T47D (cell line): ENCODE measurements around the gene SCART1.

- RRBS: no CpG with 5 or more reads among the region's 16 CpGs
Observed at GRCh38 chr10:132743608-132744059, 42.3 kb downstream of the NKX6-2 start.

- RRBS: no CpG with 5 or more reads among the region's 16 CpGs
Observed at GRCh38 chr10:132765349-132766004, 20.5 kb downstream of the NKX6-2 start.

DNA sequence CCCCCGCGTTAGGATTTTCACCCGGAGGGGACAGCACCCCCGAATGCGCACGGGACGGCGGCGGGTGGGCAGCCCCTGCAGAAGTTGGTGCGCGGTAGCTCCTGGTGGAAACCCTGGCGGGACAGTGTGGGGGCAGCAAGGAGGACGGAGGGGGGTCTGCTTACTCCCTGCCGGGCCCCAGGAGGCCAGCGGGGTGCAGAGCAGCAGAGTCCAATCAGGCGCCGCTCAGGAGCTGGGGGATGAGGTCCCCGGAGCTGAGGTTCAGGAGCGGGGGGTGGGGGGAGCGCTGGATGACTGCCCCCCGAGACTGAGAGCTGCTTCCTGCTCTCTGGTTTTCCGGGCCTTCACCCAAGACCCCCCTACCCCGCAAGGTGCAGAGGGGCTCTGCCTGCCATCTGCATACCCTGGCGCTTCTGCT lies 704 bp downstream of the KNDC1 start:
- RRBS: 3% methylated on average over 10 of the region's 24 CpGs

- RRBS: no CpG with 5 or more reads among the region's 5 CpGs
Observed at GRCh38 chr10:133238626-133238923, 920 bp downstream of the VENTX start.

GRCh38 chr10:133262536-133263502 lies 13.8 kb downstream of the ADAM8 start:
- RRBS: no CpG with 5 or more reads among the region's 25 CpGs

- RRBS: no CpG with 5 or more reads among the region's 37 CpGs
Observed at GRCh38 chr10:133289714-133290465, 13.2 kb upstream of the ADAM8 start.

GRCh38 chr10:133342811-133343204 lies 4.4 kb upstream of the PRAP1 start:
- RRBS: no CpG with 5 or more reads among the region's 8 CpGs

GRCh38 chr10:133391817-133392174 lies 2.2 kb upstream of the MTG1 start:
- RRBS: no CpG with 5 or more reads among the region's 7 CpGs

- RRBS: 72% methylated on average over 18 of the region's 74 CpGs
Observed at GRCh38 chr10:133423148-133423804, 1.1 kb downstream of the SPRN start.

- RRBS: 90% methylated on average over 1 of the region's 3 CpGs
Observed at GRCh38 chr10:133453874-133454146, at the start of gene SCART1. Gene SCART1 (plus strand): TSS chr10:133453945.

DNA sequence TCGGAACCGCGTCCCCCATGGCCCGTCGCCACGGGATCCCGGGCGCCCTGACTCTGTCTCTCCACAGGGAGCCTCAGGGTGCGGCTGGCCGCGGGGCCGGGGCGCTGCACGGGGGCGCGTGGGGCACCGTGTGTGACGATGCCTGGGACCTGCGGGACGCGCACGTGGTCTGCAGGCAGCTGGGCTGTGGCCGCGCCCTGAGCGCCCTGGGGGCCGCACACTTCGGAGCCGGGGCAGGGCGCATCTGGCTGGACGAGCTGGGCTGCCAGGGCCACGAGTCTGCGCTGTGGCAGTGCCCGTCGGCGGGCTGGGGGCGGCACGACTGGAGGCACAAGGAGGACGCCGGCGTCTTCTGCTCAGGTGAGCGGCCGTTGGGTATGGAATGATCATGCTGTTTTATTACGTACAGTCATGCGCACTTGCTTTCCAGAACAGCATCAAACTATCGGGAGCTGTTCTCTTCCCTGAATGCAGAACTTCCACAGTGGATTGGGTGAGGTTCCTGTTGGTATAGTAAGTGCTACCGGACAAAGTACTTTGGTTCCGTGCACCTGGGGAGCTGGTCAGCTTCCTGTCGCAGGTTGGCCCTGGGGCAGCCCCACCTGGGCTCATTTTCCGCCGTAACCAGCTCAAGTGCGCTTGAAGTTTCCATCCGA lies 6.2 kb downstream of the SCART1 start:
- RRBS: 93% methylated on average over 19 of the region's 52 CpGs

- RRBS: no CpG with 5 or more reads among the region's 8 CpGs
Observed at GRCh38 chr10:133526755-133527158, 406 bp upstream of the CYP2E1 start.

- RRBS: 78% methylated on average over 15 of the region's 91 CpGs
Observed at GRCh38 chr10:133527590-133528686, 775 bp downstream of the CYP2E1 start.

- RRBS: no CpG with 5 or more reads among the region's 3 CpGs
Observed at GRCh38 chr10:133538394-133538613, 11.1 kb downstream of the CYP2E1 start.